ENCODE measurements around a stretch of chr9.

GRCh38 chr9:137679320-137679634, 60.5 kb downstream of the EHMT1 start:
- PRO-cap, result no peak